Pulmonary lymph node (tissue), 1 donor: ENCODE results near the genes PPT2 and RNF5.

GRCh38 chr6:31686902-31687486, 6.1 kb upstream of the LY6G5C start:
- PRO-cap: no peak

- PRO-cap: no peak
Measured at GRCh38 chr6:31690182-31690868, 9.5 kb upstream of the LY6G5C start.

- PRO-cap: no peak
Measured at GRCh38 chr6:31726469-31727117, 2.5 kb downstream of the DDAH2 start.

DNA sequence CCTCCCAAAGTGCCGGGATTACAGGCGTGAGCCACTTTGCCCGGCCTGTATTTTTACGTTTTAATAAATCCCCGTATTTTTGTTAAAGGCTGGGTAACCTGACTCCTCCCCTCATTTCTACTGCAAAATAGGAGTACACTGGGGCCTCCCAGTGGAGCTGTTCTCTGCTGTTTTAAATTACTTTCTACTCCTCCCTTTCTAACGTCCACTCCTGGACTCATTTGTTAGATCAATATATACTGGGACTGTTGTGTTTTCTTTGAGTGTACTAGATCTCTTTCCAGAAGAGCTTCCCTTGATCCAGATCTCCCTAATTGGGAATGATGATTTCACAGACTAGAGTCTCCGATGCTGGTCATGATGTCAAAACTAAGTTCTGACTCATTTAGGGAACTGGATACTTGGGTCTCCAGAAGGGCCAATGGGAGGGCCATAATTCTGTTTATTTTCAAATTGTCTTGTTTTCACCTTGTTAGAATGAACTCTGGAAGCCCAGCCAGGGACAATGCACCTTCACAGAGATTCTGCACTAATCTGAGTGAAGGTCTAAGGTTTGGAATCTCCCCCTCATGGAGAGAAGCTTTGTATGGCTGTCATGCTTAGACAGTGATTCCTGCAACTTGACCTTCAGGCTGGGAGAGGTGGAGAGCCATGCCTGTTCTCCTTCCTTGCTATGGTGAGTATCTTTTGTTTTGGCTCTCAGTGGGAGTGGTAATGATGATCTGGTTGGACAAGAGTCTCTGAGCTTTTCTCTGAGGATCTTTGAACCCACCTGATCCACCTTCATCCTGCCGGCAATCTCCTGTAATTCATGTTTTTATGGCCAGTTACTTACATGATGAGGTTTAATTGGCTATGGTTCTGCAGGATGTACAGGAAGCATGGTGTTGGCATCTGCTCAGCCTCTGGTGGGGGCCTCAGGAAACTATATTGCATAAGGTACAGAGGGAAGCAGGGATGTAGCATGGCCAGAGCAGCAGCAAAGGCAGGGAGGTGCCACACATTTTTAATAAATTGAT, 9.5 kb downstream of the HSPA1B start:
- PRO-cap: no peak

- PRO-cap: no peak
Measured at GRCh38 chr6:31866137-31866429, 3.5 kb upstream of the NEU1 start.

- PRO-cap: no peak
Measured at GRCh38 chr6:31870407-31871688, 7.9 kb downstream of the SLC44A4 start.

DNA sequence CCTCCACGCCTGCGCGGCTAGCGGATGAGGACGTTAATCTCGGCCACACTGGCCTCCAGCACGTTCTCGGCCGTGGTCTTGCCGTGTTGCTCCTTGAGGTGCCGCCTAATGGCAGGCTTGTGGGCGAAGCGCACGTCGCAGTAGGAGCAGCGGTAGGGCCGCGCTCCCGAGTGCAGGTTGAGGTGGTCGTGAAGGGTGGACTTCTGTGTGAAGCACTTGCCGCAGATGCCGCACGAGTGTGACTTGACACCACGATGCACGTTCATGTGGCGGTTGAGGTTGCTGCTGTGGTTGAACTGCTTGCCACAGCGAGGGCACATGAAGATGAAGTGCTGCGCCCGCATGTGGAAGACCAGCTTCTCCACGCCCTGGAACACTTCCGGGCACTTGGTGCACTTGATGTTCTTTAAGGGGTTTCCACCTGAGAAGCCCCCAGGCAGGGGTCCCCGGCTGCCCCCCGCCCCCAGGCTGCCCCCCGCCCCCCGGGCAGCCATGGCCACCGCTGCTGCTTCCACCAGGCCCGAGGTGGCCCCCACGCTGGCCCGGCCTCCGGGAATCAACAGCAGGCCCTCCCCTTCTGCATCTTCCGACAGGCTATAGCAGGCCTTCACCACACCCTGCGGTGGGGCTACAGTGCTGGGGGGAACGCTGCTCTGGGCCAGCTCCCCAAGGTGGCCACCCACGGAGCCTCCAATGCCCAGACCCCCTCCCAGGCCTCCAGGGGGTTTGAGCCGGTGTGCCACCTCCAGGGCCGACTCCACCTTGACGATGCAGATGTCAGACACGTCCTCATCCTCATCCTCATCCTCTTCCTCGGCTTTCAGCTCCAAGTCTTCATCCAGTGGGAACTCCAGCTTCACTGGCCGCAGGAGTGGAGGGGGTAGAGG, 1.7 kb downstream of the ZBTB12 start:
- PRO-cap: no peak

DNA sequence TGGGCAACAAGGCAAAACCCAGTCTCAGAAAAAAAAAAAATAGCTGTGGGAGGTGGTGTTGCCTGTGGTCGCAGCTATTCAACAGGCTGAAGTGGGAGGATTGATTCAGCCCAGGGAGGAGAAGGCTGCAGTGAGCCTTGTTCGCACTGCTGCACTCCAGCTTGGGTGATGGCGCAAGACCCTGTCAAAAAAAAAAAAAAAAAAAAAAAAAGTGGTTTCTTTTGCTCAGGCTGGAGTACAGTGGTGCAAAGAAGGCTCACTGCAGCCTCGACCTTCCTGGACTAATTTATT, 5.5 kb upstream of the ZBTB12 start:
- PRO-cap: no peak

DNA sequence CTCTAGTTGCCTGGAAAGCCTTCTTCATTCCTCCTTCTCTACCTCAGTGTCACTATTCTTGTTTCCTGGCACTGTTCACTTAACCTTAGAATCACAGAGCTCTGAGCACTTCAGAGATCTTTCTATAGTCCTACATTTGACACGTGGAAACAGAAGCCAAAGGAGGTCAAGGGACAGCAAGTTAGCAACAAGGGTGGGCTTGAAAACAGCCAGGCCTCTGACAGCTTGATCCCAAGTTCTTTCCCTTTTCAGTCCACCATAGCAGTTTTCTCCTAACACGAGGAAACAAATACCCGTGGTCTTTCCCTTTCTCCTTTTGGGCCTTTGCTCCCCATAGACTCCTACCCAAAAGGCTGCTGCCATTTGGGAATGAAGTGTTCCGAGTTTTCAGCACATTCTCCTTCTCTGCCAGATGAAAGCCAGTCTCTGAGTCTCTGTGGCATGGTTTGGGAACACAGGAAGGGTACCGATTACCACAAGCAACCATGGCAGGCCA, 3.8 kb downstream of the CFB start:
- PRO-cap: no peak

- PRO-cap: no peak
Measured at GRCh38 chr6:32005169-32006008, 9.2 kb upstream of the C4B start.

DNA sequence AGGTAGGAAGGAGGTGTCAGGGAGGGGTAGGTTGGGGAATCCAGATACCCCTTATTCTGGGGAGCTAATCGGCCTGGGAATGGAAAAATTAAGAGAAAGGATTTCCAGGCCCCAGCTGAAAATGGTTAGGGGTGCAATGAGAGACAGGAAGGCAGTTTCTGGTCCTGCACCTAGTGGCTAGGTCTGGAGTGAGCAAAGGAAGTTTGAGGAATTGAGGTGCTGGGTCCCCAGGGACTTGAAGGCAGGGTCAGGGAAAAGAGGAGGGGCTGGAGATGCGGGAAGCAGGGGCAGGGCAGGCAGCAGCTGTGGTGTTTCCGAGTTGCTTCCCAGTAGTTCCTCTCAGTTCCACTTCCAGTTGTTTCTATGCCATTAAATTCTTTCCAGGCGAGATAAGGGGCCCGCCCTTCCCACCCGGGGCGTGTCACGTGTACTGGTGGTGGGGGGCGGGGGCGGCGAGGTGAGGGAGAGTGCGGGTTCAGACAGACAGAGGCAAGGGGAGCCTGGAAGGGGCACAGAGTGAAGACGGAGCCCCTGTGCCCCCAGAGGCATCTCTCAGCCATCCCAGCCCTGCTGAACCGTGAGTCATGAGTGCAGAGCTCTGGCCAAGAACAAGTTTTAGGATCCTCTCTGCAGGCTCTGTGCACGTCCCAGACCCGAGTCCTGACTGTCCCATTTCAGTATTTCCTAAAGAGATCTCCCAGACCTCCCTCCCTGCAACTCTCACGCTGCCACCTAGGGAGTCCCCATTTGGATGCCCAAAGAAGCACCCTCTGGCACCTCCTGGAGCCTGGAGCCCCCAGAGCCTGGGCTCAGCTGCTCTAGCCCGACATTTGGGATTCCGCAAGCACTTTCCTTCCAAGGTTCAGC, 988 bp downstream of the TNXB start:
- PRO-cap: bidirectional peak, plus-strand start at position 482 of the sequence, minus-strand start at position 347 of the sequence

GRCh38 chr6:32110267-32110498, 1.0 kb upstream of the TNXB start:
- PRO-cap: no peak

DNA sequence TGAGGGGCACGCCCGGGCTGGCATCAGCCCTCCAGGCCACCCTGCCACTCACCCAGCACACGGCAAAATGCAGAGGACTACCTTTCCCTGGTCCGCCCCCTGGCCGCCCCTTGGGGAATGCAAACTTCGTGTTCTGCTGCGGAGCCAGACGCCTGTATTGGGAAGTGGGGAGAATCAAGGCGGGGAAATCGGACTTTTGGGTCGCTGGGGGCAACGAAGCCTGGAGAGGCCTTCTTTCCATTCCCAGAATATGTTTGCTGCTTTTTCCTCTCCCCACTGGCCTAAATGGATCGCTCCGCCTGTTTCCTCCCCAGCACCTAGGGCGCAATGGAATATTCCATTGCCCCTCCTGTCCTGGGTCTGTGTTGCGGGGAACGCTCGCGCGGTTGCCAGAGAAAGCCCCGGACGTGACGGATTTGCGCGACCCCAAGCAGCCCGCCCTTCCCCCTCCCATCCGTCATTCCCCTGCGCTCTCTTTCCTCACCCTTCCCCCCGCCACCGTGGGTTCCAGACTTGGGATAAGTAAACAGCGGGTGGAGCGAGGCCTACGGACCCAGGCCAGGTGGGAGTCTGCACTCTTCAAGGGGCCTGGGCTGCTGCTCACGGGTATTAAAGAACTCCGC, at the start of gene PPT2:
Gene PPT2 (plus strand): TSS at position 457 of the 623 bp plus-strand sequence.
- PRO-cap: bidirectional peak, plus-strand start at position 392 of the sequence, minus-strand start at position 283 of the sequence

DNA sequence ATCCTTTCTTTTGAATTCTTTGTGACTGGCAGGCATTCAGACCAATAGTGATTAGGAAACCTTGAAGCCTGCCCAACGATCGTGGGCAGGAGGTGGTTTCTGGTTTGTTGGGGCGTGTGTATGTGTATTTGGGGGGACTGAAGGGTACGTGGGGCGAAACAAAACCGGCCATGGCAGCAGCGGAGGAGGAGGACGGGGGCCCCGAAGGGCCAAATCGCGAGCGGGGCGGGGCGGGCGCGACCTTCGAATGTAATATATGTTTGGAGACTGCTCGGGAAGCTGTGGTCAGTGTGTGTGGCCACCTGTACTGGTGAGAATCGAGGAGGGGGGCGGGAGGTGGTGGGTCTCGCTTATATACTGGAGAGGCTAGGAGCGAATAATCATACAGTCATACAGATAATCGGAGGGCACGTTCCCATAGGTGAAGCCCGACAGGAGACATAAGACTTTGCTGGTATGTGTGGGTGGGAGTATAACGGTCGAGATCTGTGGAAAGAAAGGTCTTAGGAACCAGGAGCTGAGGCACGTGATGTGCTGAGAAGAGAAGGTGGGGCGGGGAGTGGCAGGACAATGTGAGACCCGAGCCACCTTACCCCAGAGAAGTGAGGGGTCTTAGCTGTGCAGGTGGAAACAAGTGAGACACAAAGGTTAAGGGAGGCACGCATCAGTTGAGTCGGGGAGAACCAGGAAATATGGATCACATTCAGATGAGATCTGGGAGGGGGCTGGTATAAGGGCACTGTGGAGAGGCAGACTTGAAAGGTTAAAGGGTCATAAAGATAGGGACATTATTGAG, at the start of gene RNF5:
Gene RNF5 (plus strand): TSS at position 64 of the 796 bp plus-strand sequence.
- PRO-cap: no peak

DNA sequence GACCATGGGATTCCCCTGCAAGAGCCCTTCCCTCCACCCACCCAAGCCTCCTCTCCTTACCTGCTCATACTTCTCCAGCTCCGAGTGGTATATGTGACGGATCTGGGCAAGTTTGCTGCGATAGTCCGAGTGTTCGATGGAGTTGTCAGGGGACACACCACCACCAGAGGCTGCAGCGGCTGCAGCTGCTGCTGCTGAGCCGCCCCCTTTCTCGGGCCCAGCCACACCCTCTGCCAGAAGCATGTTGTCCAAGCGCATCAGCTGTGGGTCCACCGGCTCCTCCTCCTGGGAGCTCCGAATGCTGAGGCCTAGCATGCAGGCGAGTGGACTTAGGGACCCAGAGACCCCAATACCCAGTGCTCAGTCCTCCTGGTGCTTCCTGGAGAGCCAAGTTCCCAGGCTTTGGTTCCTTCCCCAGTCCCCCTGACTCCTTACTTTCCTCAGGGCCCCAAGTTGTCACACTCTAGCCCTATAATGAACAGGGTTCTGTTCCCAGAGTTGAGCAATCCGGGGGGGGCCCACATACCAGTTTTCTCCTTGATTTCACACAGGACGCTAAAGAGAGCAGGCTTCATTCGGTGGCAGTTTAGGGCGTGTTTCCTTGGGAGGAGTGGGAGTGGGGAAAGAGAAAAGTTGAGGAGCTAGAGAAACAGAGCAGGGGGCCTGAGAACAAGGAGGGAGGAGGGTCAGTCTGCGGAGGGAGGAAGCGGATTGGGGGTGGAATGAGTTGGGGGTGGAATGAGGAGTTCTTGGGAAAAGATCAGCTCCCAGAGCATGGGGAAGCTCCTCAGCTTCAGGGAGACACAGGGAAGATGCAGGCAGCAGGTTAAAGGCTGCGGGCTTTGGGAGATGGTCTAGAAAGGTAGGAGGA, 1.6 kb downstream of the PBX2 start:
- PRO-cap: no peak

DNA sequence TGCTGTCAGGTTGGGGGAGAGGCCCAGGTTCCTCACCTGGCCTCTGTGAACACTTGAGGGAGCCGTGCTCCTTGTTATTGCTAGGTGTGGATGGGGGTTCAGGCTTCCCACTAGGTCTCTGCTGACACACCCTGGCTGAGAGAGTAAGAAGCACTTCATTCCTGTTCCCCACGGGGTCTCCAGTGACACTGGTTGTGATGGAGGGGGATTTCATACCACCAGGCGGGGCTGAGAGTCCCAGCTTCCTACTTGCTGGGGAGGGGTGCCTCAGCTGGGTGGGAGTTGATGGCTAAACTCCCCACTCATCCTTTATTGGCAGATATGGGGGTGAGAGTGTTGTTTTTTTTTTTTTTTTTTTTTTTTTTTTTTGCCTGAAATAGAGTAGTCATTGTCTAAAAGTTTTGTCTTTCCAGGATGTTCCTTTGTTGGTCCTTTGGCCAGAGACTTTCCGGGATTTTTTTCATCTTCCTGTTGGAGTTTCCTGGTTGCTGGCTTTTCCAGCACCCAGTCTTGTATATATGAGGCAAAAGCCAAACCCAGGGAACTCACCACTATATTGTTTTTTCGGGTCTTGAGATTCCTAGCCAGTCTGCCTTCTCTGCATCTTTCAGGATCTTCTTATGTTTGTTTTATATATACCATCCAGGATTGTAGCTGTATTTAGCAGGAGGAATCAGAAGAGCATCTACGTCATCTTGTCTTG, 11.3 kb upstream of the NOTCH4 start:
- PRO-cap: no peak

DNA sequence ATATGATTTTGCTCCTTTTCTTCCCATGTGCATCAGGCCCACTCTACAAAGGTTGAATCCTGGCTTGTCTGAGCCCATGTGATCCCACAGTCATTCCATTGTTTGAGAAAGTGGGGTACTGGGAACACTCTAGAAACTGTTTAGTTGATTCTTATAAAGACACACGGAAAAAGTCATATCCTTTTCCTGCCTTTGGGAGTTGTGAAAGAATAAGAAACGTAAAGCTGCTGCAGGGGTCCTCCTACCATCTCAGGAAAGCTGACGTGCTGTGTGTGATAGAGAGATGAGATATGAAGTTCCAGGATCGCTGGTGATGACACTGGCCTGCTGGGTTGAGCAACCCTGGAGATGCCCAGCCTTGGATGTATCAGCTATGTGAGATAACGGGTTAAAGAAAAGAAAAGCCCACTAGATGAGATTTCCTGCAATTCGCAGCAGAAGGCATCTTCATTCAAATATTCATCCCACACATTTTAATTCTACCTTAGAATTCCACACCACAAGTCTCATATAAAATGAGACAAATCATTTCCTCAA, 21.4 kb upstream of the HLA-DRB5 start:
- PRO-cap: no peak

DNA sequence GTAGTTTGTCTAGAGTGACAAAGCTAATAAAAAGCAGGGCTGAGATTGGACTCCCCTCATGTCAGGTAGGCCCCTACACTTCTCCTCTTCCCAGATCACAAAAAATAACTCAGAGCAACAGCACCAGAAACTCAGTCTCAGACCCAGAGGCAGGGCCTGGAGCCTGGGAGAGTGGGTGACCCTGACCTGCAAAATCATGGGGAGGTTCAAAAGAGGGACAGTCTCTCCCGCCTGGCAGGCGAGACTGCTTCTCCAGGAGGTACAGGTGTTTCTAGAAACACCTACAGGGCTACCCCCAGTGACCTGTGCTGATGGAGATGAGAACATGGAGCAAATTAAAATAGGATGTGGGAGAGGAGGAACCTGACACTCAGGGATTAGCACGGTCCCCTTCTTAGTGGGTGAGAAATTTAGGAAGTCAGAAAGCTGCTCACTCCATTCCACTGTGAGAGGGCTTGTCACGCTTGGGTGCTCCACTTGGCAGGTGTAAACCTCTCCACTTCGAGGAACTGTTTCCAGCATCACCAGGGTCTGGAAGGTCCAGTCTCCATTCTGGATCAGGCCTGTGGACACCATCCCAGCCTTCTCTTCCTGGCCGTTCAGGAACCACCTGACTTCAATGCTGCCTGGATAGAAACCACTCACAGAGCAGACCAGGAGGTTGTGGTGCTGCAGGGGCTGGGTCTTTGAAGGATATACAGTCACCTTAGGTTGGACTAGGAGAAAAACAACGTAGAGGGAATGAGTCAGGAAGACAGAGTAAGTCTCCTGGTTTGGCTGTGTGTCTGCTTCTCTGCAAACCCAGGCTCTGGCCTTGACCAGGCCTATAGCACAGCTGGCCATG, 8.3 kb downstream of the HLA-DRB1 start:
- PRO-cap: no peak

- PRO-cap: no peak
Measured at GRCh38 chr6:32665719-32666115, 740 bp downstream of the HLA-DQB1 start.

- PRO-cap: bidirectional peak, plus-strand start at chr6:32668588, minus-strand start at chr6:32668342
Measured at GRCh38 chr6:32667960-32668809, 1.7 kb upstream of the HLA-DQB1 start.